Measurements from ENCODE around the gene PGM3.

- PRO-cap, 2 experiments: no peak in any of the 2 experiments
These were observed 40.0 kb downstream of the SENP6 start for GRCh38 chr6:75641525-75642136.

GRCh38 chr6:75663107-75663700 lies 61.5 kb downstream of the SENP6 start:
- PRO-cap, 2 experiments: no peak in any of the 2 experiments

GRCh38 chr6:75748397-75748835 lies 623 bp upstream of the MYO6 start:
- PRO-cap, 2 experiments: peak in 2 of 2 experiments; most common plus-strand start chr6:75748738 (in 2)

DNA sequence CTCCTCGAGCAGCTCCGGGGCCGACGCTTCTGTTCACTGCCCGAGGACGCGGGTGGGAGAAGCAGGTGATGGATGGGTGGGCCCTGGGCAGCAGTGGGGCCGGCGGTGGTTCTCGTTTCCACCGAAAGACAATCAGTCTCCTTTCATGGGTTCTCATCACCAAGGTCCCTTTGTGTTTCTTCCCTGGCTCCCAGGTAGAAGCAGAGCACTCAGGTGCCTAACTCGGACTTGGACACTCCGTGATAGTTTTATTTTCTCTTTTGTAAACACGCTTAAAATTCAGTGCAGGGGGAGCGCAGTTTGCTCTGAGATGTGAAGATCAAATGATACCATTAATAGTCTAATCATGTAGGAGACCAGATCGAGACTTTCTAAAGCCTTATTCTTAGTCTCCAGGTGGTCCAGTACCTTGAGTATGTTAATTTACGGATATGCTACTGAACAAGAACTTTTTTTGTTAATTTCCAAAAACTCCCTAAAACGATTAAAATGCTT lies 508 bp downstream of the MYO6 start:
- PRO-cap, 2 experiments: no peak in any of the 2 experiments

DNA sequence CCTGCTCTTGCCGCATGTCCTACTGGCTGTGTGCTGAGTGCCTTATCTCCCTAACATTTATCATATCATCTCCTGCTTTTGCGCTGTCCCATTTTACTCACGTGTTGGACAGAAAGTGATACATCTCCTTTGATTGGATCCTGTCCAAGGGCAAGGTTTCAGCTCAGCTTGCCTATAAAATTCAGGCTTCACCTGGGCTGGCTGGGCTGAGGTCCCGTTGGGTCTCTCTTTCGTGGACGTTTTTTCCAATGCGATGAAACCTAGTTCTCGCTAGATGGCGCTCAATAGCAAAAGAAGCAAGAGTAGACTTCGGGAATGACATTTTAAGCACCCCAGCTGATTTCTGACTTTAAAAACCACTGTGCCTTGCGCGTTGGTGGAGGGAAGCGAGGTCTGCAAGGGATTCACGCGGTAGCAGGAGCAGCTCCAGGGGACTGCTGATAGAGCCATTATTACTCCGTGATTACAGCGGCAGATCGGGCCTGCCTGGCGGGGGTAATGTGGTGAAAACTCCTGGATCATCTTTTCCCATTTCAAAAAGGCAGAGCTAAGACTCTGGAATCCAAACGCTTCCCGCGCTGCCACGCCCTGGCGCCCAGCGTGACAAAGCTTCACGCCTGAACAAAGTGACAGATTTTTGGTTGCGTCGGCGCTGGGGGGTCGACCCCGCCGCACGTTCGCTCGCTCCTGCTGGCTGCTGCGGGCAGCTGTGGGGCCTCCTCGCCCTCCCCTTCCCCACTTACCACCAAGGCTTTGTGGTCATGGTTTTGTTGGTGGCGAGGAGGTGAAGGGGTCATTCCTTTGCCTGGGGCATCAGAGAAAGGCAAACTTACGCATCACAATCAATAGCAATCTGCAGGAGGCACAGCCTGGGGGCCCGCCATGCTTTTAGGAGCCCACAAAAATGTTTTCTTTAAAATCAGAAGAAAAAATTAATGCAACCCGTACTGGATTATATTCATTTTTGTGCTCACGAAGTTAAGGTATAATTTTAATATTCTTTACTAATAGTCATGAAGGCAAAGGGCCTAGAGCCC lies 137.3 kb downstream of the IMPG1 start:
- PRO-cap, 2 experiments: no peak in any of the 2 experiments

- PRO-cap, 2 experiments: no peak in any of the 2 experiments
These were observed 6.8 kb downstream of the HTR1B start for GRCh38 chr6:77456360-77457046.

DNA sequence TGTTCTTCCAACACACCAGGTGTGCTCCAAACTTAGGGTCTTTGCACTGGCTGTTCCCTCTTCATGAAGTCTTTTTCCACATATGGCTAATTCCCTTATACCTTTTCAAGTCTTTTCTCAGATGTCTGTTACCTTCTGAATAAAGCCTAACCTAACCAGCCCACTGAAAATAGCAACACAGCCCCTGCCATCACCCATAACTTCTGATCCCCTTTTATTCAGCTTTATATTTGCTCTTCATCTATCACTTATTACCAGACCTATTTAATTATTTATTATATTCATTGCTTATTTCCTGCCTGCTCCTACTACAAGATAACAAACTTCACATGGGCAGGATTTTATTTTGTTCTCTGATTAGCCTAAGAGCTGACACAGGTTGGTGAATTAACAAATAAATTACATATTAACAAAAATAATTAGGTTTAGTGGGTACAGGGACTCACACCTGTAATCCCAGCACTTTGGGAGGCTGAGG lies 31.8 kb downstream of the PHIP start:
- PRO-cap, 2 experiments: no peak in any of the 2 experiments

GRCh38 chr6:79078407-79079150 lies 525 bp upstream of the PHIP start:
- PRO-cap, 2 experiments: peak in 2 of 2 experiments; most common plus-strand start chr6:79078614 (in 2); most common minus-strand start chr6:79078526 (in 2)

- PRO-cap, 2 experiments: no peak in any of the 2 experiments
These were observed 102.2 kb upstream of the PHIP start for GRCh38 chr6:79180307-79180650.

DNA sequence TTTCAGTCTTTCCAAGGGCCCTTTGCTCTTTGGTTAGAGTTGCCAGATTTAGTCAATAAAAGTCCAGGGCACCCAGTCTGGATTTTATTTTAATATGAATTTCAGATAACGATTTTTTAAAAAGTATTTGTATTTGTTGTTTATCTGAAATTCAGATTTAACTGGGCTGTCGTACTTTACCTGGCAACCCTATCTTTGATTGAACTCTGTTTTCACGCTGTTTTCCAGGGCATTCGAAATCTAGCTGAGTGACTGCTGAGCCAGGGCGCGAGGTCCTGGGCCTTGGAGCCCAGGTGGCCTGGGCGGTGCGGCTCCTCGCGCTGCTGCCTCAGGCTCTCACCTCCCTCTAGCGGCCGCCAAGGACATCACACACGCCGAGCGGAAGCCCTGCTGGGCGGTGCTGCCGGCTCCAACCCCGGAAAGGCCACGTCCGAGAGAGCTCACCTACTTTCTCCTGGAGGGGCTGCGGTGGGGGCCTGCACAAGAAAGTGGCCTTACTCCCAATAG lies 77.9 kb downstream of the ELOVL4 start:
- PRO-cap, 2 experiments: no peak in any of the 2 experiments

- PRO-cap, 2 experiments: no peak in any of the 2 experiments
These were observed 24.6 kb downstream of the TENT5A start for GRCh38 chr6:81727851-81728329.

DNA sequence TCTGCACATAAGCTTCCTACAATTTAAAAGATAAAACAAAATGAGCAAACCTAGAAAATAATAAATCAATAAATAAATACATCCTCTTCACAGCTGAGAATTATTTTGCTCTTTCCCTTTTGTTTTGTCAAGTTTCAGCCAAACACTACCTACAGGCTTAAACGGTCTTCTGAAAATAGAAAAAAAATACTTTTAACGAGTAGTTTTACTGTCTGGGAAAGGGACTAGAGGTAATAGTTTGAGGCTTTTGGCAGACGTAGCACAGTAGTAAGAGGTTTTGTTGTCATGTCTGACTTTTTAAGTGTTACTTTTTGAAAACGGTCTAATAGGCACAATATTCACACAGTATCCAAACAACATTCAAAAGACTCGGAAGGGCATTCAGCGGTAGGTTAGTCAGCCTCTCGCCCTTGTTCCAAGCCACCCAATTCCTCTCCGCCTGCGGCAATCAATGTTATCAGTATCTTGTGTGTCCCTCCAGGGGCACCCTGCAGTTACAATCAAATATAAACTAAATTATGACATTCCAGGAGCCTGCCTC lies 2.0 kb downstream of the TENT5A start:
- PRO-cap, 2 experiments: no peak in any of the 2 experiments

DNA sequence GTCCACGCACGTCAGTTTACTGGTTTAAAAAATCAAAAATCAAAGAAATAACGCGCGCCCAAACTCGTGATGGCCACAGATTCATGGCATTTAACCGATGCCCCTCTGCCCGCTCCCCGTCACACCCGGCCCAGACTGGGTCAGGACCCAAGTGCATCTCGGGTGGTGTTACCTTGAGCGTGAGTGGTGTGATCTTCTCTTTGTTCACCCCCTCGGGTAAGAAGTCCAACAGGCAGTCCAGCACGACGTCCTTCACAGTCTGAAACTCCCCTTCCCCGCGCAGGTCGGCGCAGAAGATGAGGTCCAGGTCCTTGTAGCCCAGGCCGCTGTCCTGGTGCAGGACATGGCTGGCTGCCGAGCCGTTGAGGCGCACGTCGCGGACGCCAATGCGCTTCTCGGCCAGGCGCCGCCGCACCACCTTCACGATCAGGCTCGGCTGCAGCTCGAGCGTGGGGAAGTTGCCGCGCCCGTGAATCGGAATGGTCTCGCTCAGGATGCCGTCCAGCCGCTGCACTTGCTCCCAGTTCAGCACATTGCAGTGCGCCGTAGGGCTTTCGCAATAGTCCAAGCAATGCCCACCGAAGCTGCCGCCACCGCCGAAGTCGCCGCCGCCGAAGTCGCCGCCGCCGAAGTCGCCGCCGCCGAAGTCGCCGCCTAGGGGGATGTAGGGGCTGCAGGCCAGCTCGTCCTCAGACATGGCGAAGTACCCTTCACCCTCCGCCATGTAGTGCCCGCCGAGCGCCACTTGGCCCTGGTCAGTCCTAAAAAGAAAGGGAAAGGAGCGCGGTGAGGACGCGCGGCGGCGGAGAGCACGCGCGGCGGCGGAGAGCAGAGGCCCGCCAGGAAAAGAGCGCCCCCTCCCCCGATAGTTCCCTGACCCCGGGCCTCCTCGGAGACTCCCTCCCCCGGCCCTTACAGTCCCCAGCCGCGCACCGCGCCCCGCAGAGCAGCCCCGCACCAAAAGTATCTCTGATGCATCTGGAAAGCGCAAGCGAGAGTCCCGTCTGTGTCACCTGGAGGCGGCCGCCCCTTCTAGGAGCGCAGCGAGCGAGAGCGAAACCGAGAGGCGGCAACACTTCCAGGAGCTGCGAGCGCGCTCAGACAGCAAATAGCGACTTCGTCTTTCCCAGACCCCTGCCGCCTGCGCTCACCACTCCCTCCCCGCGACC lies 679 bp downstream of the TENT5A start:
- PRO-cap, 2 experiments: no peak in any of the 2 experiments

DNA sequence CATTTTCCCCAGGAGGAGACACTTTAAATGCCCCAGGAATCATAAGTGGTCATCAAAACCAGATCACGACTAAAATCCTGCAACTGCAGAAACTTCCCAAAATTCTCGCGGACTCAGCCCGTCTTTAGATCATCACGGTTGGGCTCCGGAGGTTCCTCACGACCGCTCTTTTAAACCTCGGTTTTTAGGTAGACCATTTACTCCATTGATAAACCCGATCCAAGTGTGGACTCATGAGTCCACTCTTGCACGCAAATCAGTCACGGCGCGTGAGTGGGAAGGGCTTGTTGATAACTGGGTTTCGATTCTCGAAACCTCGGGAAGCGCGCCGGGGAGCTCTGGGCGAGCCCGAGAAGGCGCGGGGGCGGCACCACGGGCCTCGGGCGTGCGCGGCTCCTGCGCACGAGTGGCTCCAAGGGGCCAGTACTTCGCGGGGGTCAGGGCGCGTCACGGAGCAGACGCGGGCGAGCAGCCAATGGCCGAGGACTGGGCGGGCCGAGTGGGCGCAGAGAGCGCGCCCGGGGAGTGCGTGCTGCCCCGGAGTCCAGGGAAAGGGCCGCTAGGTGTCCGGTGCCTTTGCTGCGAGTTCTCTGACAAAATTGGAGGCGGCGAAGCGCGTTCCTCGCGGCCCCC lies 598 bp upstream of the TENT5A start:
- PRO-cap, 2 experiments: peak in 2 of 2 experiments; most common plus-strand start position 540 of the sequence (in 2); most common minus-strand start position 408 of the sequence (in 2)

GRCh38 chr6:81766344-81766995 lies 14.0 kb upstream of the TENT5A start:
- PRO-cap, 2 experiments: no peak in any of the 2 experiments

- PRO-cap, 2 experiments: no peak in any of the 2 experiments
These were observed 78.8 kb upstream of the TENT5A start for GRCh38 chr6:81831169-81831746.

DNA sequence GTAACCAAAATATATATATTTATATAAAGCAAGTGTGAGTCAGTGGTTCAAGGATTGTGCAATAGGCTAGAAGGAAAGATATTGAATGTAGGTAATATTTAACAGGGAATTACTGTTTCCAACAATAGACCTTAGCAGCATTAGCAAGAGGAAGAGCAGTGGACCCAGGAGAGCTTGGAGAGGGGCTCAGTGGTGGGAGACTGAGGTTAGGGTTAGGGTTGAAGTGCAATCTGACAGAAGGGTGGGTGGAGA lies 181.3 kb upstream of the TENT5A start:
- PRO-cap, 2 experiments: peak in 1 of 2 experiments; most common plus-strand start position 137 of the sequence (in 1)

- PRO-cap, 2 experiments: no peak in any of the 2 experiments
These were observed 230.1 kb downstream of the IBTK start for GRCh38 chr6:82017301-82017918.

DNA sequence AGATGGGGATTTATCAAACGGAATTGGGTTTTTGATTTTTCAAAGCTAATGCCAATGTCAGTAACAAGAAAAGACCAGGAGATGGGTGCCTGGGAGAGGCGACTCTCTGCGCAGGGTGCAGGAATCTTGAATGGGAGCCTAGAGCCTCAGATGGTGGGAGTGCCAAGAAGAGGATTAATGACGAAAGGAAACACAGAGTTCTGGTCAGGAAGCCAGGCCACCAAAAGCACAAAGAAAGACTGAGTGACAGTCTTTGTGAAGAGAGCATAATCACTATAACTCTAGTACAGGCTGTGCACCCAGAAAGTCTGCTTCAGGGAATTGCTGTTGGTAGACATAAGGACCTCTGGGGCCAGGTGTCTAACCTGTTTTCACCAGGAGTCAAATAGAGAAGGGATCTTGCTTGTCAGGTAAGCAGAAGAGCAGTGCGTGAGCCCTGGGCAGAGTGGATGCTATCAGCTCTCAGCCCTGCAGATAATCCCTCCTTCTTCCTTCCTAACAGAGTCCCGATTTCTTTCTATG lies 347.9 kb downstream of the TPBG start:
- PRO-cap, 2 experiments: no peak in any of the 2 experiments

DNA sequence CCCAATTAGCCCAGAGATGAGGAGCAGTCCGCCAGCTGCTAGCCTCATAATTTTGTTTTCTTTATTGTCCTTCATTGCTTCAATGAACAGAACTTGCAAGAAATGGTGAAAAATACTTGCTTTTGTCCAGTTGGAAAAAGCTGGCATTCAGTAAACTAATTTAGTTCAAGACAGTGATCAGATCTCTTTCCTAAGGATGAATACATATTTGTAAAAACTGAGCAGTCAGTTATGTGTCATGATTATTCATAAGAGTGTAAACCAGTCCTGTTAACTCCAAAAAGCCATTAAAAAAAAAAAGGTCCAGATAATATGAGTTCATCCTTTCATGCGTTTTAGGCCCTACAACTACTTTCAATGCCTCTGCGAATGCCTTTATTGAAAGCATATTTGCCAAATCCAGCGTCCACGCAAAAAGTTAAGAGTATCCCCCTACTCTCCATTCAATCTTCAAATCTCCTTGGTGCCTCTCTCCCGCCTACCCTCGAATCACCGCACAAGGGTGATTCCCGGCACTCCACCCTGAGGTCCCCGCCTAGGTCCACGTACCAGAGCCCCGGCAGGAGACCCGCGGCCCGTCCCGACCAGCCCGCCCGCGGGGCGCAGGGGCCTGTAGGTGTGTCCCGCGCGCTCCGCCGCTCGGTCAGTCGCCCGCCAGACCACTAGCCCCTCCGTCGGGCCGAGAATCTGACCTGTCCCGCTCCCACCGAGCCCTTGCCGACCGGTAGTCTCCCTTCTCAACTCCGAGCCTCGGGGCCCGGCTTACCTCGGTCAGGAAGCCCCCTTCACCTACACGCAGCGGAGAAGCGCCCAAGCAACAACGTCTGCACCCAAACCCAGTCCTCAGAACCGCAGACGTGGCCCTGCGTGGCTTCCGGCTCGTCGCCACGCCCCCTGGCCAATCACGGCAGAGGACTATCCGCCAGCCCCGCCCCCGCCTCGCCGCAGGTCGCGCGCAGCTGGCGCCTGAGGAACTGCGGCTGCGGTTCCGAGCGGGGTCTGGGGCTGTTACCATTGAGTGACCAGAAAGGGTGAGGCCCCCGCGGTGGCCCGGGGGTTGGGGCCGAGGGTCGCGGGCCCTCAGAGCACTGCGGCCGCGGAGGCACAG lies at the start of gene PGM3:
TSS of gene PGM3 (minus strand) at position 853 of the 1,108 bp plus-strand sequence.
- PRO-cap, 2 experiments: peak in 2 of 2 experiments; most common plus-strand start position 960 of the sequence (in 2); most common minus-strand start position 845 of the sequence (in 2)

Data from Colon Carcinoma Metastatic in the Brain (tissue), 2 donors.